SK-MEL-5 (cell line): Measurements from ENCODE around the genes NAV2 and HTATIP2.

DNA sequence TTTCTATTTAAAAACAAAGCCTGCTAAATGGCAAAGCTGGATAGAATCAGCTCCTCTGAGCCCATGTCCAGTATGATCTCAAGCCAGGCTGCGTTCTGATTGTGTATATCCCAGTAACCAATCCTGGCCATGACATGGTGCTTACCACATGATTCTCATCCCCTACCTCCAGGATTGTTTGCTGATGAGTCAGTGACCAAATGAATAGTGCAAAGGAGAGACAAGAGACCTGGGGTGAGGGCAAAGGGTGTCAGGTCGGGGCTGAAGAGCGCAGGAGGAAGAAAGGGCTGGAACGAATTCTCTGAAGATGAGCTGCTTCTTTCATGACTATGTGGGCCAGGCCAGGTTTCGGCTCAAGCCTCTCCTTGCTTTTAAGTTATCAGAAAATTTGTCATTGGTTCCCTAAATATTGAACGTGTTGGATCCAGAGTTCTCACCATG, 36.7 kb upstream of the E2F8 start:
RAMPAGE:
- cytosol, long total RNA: no peak
- long total RNA: no peak
- nucleus, long total RNA: no peak

RAMPAGE:
- cytosol, long total RNA: no peak
- long total RNA: no peak
- nucleus, long total RNA: no peak
These were observed 101.4 kb upstream of the E2F8 start for GRCh38 chr11:19342216-19342508.

DNA sequence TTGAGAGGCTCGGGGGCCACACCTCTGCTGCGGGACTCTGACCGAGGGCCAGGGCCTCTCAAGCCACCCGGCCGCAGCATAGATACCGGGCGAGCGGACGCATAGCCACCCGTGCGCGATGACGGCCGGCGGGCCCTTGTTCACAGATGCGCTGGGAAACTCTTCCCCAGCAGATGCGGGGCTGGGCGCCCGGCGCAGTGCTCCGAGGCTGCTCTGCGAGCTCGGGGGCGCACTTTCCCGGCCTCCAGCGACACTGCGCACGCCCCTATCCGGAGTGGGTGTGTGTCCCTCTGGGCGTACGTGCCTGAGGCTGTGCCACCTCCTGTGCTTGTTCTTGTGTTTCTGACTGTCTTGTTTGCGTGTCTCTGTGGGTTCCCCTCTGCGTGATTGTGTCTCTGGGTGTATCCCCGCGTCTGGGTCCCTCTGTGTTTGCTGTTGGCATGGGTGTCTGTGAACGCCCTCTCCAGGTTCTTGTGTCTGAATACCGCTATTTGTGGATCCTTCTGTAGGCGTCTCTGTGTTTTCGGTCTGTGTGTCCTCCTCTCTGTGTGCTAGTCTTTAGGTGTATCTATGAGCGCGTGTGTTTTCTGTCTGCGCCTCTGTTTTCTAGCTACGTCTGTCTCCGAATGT, 104.9 kb upstream of the E2F8 start:
RAMPAGE:
- cytosol, long total RNA: no peak
- long total RNA: no peak
- nucleus, long total RNA: no peak

DNA sequence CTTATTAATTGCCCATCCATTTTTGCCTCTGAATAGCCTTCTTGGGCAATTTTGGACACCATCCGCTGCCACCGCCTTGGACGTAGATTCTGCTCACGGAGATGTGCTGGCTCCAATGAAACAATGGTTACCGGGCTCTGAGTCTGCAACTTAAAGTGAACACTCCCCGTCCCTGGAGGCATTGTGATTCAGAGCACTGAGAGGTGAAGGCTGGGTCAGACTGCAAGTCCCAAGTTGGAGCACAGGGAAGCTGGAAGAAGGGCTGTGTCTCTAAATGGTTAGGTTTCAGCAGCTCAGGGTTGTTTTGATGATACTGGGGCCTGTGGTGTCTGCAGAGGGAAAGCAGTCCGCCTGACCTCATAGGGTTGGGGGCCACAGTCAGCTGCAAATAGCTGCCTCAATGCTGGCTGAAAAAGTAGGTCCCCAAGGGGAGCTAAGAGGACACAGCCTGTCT, 213.2 kb upstream of the E2F8 start:
RAMPAGE:
- cytosol, long total RNA: no peak
- long total RNA: no peak
- nucleus, long total RNA: no peak

GRCh38 chr11:19555293-19555552, 157.4 kb upstream of the NAV2 start:
RAMPAGE:
- cytosol, long total RNA: no peak
- long total RNA: no peak
- nucleus, long total RNA: no peak

GRCh38 chr11:19672546-19672962, 40.1 kb upstream of the NAV2 start:
RAMPAGE:
- cytosol, long total RNA: no peak
- long total RNA: no peak
- nucleus, long total RNA: no peak

DNA sequence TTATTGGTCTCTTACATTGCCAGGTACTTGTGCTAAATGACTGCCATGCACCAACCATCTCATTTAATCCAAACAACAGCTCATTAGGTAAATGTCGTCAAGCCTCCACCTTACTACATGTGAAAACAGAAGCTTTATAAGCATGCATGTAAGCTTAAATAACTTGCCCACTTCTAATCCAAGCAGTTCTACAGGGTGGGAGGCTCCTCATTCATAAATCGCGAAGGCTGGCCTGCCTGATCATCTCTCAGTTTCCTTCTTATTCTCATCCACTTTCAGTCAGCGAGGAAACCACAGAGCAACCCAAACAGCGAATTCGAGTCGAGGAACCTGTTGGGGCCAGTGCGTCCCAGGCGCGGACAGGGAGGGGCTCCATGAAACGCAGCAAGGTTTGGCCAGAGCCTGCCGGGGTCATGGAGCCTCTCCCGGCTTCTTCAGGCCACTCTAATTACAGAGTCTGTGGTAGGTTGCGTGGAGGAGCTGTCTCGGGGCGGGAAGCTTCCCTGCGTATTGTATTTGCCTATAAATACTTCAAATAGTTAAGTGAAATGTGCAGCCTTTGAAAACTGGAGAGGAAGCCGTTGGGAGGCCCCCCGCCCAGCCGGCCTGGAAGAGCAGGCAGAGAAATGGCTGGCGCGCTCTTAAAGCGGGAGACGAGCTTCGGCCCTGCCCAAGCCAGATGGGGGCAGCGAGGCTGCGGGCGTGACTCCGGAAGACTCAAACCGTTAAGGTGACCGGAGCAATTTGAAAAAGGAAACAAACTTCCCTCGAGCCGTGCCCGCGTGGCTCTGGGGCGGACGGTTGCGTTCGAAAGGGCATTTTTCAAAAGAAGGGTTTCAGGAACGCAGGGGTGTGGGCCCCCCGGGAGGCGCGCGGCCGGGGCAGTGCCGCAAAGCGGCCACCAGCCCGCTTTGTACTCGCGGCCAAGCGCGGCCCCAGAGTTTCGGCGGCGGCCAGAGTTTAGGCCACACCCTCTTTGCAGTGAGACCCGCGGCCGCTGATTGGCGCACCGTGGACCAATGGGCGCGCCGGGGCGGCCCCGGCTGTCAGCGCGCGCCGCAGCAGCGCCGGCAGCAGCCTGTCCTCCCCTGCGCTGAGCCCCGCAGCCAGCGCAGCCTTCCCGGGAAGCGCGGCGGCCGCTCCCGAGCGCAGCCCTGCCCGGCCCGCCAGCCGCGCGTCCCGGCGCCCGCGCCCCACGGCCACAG, at the start of gene NAV2:
Gene NAV2 (plus strand): TSS at position 1,081 of the 1,205 bp plus-strand sequence.
RAMPAGE:
- cytosol, long total RNA: no peak
- long total RNA: no peak
- nucleus, long total RNA: no peak

RAMPAGE:
- cytosol, long total RNA: no peak
- long total RNA: no peak
- nucleus, long total RNA: no peak
These were observed 1.1 kb downstream of the NAV2 start for GRCh38 chr11:19713545-19714268.

RAMPAGE:
- cytosol, long total RNA: no peak
- long total RNA: no peak
- nucleus, long total RNA: no peak
These were observed 11.1 kb downstream of the NAV2 start for GRCh38 chr11:19723548-19724290.

DNA sequence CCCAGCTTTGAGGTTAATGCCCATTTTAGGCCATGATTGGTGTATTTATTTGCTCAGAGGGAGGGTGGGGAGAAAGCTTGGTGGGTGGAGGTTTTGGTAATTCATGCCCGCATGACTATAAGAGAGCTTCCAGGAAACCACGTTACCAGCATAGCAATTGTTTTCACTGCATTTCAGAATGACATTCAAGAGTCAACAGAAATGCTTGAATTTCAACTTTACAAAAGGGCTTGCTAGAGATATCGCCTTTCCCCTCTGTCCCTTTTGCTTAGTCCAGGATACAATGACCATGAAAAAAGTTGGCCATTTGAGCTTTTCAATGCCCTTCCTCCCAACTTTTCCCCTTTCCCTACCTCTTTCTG, 41.2 kb downstream of the NAV2 start:
RAMPAGE:
- cytosol, long total RNA: no peak
- long total RNA: no peak
- nucleus, long total RNA: no peak

GRCh38 chr11:19798892-19799294, 86.3 kb downstream of the NAV2 start:
RAMPAGE:
- cytosol, long total RNA: no peak
- long total RNA: no peak
- nucleus, long total RNA: no peak

DNA sequence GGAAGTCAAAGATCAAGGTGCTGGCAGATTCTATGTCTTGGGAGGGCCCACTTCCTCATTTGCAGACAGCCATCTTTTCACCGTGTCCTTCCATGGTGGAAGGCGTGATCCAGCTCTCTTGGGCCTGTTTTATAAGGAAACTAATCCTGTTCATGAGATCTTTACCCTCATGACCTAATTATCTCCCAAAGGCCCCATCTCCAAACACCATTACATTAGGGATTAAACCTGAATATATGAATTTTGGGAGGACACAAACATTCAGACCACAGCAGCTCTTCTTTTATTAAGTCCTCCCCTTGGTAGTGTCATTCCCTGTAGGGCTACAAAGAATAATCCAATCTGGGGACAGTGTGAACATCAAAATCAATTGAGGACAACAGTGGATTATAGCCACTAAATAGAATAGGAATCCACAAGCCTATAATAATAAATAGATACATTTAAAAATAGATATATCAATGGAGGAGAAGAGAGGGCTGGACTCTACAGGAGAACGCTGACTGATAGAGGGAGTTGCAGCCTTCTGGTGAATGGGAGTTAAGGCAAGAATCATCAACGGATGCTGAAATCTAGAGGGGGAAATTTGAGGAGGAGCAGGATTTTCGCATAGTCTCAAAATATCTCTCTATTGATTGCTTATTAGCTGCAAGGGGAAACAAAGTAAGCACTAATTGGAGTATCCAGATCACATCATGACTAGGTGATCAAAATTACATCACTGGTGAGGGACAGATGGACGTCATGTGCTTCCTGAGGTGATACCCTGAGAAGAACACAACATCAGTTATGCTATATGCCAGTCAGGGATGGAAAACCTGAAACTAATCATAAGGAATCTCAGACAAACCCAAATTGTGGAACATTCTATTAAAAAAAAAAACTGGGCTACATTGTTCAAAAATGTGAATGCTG, 124.4 kb downstream of the NAV2 start:
RAMPAGE:
- cytosol, long total RNA: no peak
- long total RNA: no peak
- nucleus, long total RNA: no peak

DNA sequence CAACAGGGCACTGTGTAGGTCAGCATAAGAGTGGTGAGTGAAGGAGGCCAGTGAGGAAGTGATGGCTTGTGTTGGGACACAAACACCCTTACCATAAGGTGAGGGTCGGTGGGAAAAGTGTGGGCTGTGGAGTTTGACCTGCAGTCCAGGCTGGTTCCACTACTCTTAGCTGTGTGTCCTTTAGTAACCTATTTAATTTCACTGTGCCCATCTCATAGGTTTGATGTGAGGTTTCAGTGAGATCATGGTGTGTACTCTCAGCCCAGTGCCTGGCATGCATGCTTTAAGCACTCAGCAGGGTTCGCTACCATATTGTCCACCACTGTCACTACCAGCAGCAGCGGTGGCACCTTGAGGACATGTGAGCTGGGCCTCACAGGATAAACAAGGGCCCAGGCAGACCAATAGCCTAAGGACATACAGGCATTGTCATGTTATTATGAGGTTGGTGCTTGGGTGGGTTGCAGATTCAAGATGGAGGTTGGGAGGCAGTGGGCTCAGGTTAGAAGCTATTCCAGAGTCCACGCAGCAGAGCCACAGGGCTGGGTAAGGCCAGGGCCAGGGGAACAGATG, 201.8 kb downstream of the DBX1 start:
RAMPAGE:
- cytosol, long total RNA: no peak
- long total RNA: no peak
- nucleus, long total RNA: no peak

GRCh38 chr11:20013352-20014232, 146.7 kb downstream of the DBX1 start:
RAMPAGE:
- cytosol, long total RNA: no peak
- long total RNA: no peak
- nucleus, long total RNA: no peak

DNA sequence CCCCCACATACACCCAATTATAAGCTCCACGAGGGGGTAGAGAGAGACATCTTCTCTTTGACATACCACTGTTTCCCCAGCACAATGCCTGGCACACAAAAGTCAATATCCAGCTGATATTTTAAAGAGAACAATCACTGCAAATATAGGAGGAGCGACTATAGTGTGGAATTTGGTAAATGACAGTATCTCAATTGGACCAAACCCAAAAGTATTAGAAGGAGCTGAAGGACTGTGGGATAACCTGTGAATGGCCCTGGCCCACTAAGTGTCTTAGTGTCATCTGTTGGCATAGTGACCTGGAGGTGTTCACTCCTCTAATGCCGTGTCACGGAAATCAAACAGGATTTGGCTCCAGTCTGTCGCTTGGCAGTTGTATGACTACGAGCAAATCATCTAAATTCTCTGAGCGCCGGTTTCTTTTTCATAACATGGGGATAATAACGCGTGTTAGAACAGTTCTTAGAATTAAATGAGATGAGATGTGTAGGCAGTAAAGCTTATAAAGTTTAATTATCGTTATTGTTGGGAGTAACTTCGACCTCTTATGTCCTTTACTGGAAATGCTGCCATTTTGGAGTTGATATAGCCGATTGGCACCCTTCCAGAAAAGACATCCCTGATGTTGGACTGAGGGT, 144.5 kb downstream of the DBX1 start:
RAMPAGE:
- cytosol, long total RNA: no peak
- long total RNA: no peak
- nucleus, long total RNA: no peak

RAMPAGE:
- cytosol, long total RNA: no peak
- long total RNA: no peak
- nucleus, long total RNA: no peak
These were observed 140.8 kb downstream of the DBX1 start for GRCh38 chr11:20019240-20020111.

RAMPAGE:
- cytosol, long total RNA: no peak
- long total RNA: no peak
- nucleus, long total RNA: no peak
These were observed 116.3 kb downstream of the DBX1 start for GRCh38 chr11:20043872-20044478.

GRCh38 chr11:20048683-20049518, 111.4 kb downstream of the DBX1 start:
RAMPAGE:
- cytosol, long total RNA: no peak
- long total RNA: no peak
- nucleus, long total RNA: no peak

DNA sequence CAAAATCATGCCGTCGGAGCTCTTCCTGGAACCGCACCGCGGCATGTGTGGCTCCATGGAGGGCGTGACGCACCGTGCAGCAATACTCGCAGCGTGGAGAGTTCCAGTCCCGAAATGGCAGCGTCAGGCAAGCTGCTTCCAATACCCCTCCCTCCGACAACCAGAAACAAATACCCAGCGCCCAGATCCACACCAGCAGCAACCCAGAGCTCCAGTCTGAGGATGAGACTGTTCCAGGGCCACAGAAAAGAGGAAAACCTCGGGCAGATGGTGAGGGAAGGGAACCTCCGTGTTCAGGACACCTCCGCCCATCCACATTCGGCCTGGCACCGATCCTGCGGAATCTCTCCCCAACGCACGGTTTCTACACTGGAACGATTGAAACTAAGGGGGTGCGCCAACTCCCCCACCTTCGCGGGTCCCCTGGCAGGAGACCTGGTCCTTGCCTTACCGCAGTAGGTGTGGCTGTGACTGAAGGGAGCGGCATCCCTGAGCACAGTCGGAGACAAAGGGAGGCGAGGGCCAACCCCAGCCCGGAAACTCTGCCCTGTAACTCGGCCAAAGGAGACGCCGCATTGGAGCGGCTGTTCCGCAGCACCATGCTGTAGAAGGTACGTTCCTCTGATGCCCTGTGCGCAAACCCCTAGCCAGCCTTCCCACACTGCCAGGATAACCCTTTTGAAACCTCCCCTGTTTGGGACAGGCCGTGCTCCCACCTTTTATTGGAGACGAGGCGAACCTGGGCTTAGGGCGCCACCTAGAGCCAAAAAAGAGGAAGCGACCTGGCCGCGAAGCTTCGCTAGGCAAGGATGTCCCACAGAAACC, 28.2 kb downstream of the DBX1 start:
RAMPAGE:
- cytosol, long total RNA: no peak
- long total RNA: no peak
- nucleus, long total RNA: no peak

RAMPAGE:
- cytosol, long total RNA: start-site peak on the plus strand at chr11:20363721-20363749, 314 and 222 reads in 2 replicates
- long total RNA: start-site peak on the plus strand at chr11:20363694-20363753, 18 and 233 reads in 2 replicates
- nucleus, long total RNA: start-site peak on the plus strand at chr11:20363700-20363727, 104 and 66 reads in 2 replicates
These were observed at the start of gene HTATIP2 for GRCh38 chr11:20363423-20364730. Gene HTATIP2 (plus strand): TSS chr11:20363714.